H7 (cell line): ENCODE measurements around a stretch of chr6.

DNA sequence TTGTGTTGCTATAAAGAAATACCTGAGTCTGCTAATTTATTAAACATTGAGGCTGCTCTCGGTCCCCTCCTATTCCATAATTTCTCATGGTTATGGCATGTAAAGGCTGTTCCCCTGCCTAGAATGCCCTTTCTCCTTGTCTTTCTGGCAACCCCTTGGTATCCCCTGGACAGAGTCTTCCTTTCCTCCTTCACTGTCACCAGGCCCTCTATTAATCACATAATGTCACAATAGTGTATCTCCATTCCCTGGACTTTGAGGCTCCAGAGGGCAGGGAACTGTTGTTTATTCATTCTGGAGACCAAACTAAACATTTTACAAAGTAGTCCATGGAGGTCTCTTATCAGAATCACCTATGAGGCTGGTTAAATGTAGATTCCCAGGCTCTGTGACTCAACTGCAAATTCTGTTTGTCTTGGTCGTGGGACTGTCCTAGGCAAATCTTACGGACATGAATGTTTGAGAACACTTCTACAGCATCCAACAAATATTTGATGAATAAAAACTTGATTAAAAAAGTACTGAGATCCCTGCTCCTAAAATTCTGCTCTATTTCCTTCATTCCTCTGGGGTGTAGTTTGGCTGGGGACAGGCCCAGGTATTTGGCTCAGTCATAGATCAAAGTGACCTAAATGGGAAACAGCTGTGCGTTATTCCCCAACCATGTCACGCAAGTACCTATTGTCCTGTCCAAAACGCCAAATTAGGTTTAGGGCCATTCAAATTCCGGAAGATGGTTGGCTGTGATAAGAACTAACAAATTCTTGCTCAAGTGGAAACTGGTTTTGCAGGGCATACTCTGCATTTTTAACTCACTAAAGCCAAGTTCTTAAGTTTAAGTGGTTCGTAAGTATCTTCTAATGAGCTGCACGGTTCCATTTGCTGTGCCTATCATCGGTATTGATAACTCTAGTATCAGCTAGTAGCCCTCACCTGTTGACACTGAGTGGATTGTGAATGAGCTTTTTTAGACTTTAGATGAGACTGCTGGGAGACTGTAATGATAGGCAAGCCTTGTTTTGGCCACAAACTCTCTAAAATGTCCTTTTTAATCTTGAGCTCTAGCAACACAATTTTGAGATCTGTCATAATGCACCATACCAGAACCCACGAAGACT is 147.7 kb upstream of the TMEM170B start:
- RAMPAGE, long total RNA, result no peak

- RAMPAGE, long total RNA, result no peak
Observed at GRCh38 chr6:11410851-11411229, 126.7 kb upstream of the TMEM170B start.

DNA sequence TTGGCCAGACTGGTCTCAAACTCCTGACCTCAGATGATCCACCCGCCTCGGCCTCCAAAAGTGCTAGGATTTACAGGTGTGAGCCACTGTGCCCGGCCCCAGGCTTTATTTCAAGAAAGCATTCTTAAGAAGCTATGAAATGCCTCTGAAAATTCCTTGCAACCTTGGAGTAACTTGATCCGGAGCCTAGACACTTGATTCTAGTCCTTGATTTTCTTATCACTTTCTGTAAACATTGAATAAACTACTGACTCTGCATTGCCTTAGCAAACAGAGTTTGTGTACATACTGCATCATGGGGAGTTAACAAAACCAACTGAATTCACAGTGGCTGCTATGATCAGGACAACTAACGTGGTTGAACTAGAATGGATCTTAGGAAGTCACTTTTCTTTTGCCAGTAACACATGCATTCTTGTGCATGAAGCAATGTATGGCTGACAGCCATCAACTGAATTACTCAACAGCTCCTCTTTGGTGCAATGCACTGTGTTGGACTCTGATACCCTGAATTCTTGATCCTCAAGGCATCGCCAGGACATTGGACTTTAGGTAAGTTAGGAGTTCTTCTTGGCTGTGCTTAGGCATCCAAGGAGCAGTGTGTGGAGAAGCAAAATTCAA is 102.8 kb upstream of the TMEM170B start:
- RAMPAGE, long total RNA, result no peak

DNA sequence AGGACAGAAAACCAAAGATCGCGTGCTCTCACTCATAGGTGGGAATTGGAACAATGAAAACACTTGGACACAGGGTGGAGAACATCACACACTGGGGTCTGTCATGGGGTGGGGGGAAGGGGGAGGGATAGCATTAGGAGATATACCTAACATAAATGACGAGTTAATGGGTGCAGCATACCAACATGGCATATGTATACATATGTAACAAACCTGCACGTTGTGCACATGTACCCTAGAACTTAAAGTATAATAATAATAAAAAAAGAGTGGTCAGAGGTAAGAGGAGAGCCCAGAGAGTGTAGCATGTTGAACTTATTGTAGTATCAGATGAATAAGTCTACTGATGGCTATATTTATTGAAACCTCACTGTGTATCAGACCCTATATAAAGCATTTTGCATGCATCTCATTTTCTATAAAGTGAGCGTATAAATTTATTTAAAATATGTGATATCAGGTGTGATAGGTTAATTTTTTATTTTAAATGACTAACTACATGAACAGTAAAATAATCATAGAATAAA is 11.3 kb downstream of the TMEM170B start:
- RAMPAGE, long total RNA, result no peak

- RAMPAGE, long total RNA, result no peak
Observed at GRCh38 chr6:11723122-11723716, 55.4 kb downstream of the ADTRP start.

GRCh38 chr6:11754509-11755264 is 23.9 kb downstream of the ADTRP start:
- RAMPAGE, long total RNA, result no peak

DNA sequence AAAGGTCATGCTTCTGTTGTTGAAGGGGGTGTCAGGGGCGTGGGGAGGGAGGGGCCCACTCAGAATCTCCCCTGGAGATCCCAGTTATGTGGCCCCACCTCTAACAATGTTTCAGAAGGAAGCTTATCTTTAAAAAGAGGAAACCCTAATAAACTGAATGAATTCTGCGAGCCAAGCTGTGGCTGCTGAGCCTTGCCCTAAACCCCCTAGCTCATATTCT is 4.1 kb downstream of the ADTRP start:
- RAMPAGE, long total RNA, result no peak

- RAMPAGE, long total RNA, result no peak
Observed at GRCh38 chr6:11794958-11795371, 16.4 kb upstream of the ADTRP start.

DNA sequence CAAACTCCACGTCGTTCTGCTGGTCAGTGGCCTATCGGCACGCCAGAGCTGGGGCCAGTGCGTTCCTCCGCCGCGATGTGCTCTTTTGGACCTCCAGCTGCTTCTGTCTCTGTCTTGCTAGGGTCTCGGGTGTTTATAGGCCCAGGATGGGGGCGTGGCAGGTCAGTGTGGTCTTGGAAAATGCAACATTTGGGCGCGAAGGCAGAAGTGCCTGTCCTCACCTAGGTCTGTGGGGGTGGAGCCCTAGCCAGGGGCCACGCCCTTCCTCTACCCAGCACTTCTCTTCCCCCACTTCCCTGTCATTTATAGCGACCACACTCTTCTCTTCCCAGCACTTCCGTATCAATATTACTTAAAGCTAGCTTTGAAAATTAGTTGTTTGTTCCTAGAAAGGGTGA is 53.2 kb upstream of the ADTRP start:
- RAMPAGE, long total RNA, result no peak

DNA sequence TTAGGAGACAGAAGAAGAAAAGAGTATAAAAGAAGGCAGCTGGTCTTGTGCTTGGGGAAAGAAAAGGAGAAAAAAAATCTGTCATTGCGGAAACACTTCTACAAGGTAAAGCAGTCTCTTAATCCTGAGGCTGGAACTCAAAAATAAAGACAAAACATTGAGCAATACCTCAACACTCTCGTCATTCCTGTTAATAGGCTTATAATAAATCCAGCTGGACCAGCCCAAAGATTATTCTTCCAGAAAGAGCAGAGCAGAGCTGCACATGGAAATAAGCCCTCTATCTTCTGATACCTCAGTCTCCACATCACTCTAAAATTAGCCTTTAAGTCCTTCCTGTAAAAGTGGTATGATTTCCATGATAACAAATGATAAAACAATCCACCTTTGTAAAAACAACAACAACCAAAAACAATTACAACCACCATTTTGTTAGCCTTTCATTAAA is 62.0 kb upstream of the HIVEP1 start:
- RAMPAGE, long total RNA, result no peak

- RAMPAGE, long total RNA, result no peak
Observed at GRCh38 chr6:12051628-12052209, 39.6 kb downstream of the HIVEP1 start.

DNA sequence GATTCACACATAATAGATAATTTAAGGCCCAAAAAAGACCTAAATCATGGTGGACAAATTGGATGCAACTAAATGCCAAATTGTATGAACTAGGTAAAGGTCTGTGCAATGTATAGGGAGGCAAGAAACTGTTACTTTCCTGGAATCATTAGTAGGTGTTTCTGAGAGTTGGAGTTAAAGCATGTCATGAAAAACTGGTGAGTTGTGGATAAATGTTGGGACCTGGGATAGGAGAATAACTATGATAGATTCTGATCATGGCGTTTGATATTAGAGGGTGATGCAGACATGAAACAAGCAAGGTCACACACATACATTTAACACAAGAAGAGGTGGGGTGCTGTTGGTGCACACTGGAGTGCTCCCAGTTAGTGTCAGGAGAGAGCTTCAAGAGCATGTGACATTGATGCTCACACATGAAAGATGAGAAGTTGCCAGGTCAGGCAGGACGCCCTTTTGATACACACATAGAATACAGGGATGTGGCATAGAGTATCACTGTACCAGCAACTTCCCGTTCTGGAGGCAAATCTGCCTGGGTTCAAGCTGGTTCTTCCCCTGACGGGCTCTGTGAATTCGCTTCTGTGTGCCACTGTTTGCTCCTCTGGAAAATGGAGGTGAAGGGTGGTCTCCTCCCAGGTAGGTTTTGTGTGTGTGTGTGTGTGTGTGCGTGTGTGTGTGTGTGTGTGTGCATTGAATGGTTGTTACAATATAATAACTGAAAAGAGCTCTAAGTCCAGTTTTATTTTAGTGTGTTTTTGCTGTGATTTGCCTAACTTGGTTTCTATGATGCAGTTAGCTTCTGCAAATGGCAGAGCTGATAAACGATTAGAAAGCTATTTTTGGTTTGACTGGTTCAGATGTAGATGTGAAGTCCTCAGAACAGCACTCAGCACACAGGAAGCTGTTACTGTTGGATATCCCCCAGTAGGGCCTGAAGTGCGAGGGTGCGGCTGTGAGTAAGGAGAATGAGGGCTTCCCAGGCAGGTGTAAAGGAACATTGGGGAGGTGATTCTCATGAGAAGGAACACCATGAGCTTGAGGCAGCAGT is 53.2 kb downstream of the HIVEP1 start:
- RAMPAGE, long total RNA, result no peak

GRCh38 chr6:12584977-12585471 is 131.5 kb upstream of the PHACTR1 start:
- RAMPAGE, long total RNA, result no peak

DNA sequence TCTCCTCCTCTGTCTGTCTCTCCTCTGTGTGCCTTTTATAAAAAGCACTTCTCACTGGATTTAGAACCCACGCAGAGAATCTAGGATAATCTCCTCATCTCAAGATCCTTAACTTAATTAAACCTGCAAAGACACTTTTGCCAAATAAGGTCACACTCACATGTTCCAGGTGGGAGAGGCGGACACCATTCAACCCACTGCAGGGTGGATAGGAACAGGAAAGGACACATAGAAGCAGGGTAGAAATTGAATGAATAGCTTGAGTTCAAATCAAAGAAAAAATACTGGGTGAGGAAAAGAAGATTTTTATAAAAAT is 292.5 kb downstream of the PHACTR1 start:
- RAMPAGE, long total RNA, result no peak

DNA sequence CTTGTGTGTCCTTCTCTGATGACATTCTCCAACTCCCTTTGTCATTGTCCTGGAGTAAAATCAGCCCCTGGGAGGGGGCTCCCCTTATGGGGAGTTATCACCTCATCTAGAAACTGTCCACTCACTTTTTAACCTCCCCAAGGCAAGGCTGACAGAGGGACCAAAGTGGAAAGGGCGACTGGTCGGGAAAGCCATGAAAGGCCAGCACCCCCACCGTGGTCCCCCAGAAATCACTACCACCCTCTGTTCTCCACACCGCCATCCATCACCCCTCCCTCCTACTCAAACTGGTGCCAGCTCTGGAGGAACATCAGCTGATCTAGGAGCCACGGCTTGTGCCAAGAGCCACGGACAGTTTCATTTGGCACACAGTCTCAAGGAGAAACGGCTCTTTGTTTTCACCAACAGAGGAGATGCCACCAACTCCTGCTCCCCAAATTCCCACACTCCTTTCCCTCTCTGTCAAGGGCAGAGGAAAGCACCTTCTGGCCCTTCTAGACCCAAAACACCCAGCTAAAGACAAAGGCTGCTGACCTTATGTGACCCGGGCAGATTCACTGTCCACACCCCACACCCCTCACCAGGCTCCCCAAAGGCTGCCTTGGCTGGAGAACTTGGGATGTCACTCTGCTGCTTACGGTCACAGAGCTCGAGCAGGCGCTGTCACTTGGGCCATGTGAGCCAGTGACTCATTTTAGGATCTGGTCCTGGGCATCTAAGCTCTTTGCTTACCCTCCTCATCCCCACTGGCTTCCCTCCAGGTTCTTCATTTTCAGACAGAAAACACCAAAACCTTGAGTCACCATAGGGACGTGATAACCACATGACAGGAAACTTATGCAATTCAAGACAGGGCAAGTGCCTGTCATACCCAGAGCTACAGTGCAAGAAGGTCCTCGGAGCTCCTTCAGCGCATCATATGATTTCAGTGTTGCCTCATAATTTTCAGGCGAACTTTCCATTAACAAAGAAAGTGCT is 25.9 kb downstream of the TBC1D7 start:
- RAMPAGE, long total RNA, result no peak

GRCh38 chr6:13308326-13308880 is 19.9 kb downstream of the TBC1D7 start:
- RAMPAGE, long total RNA, result no peak

DNA sequence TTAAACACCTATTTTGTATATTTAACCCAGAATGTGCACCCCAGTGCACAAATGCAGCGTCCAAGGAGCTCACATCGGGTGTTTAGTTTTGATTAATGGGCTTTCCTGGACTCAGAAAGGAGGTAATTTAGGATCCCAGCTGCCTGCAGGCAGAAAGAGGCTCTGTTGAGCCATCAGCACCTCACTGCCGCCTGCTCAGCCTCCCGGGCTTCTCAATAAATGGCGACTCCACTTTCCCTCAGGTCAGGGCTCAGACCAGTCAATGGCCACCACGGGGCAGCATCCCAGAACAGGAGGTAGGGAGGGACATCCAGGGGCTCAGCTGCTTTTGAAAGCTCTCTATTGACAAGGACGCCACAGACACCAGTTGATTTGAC is 70.2 kb upstream of the TBC1D7 start:
- RAMPAGE, long total RNA, result no peak

GRCh38 chr6:13453602-13454356 is 33.6 kb downstream of the GFOD1 start:
- RAMPAGE, long total RNA, result no peak

DNA sequence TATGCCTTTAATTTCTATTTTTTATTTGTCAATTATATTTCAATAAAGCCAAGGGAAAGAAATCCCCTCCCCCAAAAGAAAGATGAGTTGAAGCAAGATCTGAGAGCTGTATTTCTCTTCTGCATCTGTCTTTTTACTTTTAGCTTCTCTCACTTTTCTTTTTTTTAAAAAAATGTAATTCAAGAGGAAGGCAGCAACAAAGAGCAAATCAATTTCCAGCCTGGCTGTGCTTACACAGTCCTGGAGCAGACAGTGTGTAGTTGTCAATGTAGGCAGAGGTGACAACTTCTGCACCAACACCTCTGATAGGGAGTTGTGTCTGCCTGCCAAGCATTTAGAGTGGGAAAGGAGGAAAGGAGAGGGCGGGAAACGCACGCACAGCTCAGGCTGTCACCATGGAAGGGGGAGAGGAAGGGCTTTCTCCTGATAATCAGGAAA is 41.2 kb upstream of the GFOD1 start:
- RAMPAGE, long total RNA, result no peak

GRCh38 chr6:13558773-13559249 is 15.6 kb upstream of the SIRT5 start:
- RAMPAGE, long total RNA, result no peak